Metastatic Breast Carcinoma in the Ovary (tissue), 3 donors: ENCODE data around the genes SOX13 and PPP1R15B.

GRCh38 chr1:203824249-203824809 is 28.9 kb downstream of the ZBED6 start:
- PRO-cap, 3 experiments = no peak in any of the 3 experiments

DNA sequence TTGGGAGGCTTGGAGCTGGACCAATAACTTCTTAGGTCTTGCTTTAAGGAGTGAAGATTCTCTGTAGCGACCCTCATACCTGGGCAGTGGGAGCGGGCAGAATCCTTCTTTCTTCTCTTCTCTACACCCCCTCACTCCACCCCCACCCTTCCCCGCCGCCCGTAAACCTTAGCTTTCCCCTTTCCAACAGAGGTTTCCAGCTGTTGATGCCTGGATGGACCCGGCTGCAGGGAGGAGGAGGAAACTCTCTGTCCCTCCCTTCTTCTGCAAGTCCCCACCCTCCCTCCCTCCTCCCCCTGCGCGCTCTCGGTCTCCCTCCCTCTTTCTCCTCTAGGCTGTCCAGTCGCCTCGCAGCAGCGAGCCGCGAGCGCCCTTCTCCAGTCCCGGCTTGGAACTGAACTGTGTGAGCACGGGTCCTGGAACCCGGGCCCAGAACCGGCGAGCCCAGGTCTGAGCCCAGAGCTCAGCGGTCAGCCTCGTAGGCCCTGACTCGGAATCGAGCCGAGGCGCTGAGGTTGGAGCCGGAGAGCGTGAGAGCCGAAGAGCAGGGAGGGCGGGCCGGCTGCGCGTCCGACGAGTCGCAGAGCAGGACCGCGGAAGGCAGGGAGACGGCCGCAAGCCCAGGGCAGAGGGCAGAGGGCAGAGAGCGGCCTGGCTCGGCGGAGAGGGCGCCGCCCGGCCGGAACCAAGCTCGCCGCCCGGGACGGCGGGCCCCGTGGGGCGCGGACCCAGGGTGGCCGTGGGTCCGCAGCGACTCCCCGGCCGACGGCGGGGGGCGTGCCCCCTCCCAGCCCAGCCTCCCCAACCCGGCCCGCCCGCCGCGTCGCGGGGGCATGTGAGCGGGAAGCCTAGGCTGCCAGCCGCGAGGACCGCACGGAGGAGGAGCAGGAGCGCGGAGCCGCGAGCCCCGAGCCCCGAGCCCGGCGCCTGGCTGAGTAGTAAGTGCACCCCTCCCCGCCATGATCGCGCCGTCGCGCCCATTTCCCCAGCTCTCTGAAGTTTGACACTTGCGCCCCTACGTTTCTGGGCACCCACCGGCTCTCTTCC is at the start of gene SOX13:
TSS of gene SOX13 (plus strand) at position 342 of the 1,047 bp plus-strand sequence.
- PRO-cap, 3 experiments = peak in 3 of 3 experiments; most common plus-strand start position 380 of the sequence (in 3); most common minus-strand start position 396 of the sequence (in 2)

GRCh38 chr1:204122467-204123234 is 29.2 kb downstream of the ETNK2 start:
- PRO-cap, 3 experiments = no peak in any of the 3 experiments

DNA sequence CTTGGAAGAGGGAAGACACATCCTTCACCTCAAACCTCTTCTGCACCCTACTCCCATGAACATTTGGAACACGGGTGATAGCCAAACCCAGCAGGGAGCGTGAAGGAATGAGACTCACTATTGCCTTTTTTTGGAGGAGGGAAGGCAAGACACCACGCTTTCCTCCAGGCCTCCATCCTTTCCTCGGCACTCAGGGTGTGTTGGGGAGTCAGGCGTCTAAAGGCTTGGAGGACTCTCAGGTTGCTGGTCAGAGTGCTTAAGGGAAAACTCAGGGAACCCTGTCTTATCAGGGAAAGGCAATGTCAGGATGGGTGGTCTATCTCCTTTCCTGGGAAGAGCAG is 6.2 kb downstream of the ETNK2 start:
- PRO-cap, 3 experiments = no peak in any of the 3 experiments

DNA sequence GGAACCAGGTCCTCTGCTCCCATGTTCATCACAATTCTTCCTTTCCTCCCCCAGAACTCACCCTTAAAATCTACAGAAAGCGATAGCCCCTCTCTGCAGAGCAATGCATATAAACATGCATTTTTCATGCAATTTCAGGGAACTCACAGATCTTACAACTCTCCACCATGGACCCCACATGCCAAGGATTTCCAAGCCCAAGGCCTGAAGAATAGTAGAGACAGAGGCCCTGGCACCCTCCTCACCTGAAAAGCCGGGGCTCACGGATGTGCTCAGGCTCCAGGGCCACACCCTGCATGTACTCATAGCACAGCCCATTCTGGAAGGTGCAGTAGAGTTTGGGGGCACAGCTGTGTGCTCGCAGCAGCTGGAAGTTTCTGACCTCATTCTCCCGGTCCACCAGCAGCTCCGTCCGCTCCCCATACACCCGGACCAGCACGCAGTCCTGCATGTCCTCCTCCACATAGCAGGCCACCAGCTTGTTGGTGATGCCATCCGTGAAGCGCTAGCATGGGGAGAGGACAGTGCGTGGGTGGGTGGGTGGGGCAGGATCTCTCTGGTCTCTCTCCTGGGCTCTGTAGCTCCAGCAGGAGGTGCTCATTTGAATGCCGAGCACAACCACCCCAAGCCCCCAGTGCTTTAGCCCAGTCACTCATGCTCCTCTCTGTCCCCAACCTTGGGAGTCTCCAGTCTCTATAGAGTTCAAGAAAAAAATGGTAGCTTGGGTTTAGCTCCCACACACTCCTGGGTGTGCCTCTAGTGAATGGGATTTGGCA is 2.2 kb downstream of the ETNK2 start:
- PRO-cap, 3 experiments = no peak in any of the 3 experiments

GRCh38 chr1:204194064-204194631 is 2.1 kb downstream of the KISS1 start:
- PRO-cap, 3 experiments = peak in 2 of 3 experiments; most common plus-strand start chr1:204194326 (in 1); most common minus-strand start chr1:204194159 (in 2)

DNA sequence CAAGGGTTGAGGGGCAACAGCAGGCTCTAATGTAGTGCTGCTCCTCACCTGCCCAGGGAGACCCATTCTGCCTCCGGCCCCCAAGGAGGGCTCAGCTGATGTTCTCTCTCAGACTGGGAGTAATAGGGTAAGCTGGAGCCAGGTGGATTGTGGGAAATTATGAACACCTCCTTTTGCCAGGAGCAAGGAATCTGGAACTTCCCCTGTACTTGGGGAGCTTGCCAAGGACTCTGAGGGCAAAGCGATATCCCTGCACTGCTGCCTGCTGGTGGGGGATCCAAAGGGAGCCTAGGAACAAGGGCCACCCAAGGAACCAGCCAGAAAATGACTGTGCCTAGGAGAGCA is 70.4 kb upstream of the GOLT1A start:
- PRO-cap, 3 experiments = no peak in any of the 3 experiments

- PRO-cap, 3 experiments = peak in 3 of 3 experiments; most common plus-strand start chr1:204286949 (in 1); most common minus-strand start chr1:204286948 (in 2)
These were observed 72.9 kb downstream of the PLEKHA6 start for GRCh38 chr1:204286585-204287436.

- PRO-cap, 3 experiments = no peak in any of the 3 experiments
These were observed 14.3 kb downstream of the PLEKHA6 start for GRCh38 chr1:204345215-204346132.

- PRO-cap, 3 experiments = no peak in any of the 3 experiments
These were observed 1.9 kb downstream of the PPP1R15B start for GRCh38 chr1:204409459-204410458.

DNA sequence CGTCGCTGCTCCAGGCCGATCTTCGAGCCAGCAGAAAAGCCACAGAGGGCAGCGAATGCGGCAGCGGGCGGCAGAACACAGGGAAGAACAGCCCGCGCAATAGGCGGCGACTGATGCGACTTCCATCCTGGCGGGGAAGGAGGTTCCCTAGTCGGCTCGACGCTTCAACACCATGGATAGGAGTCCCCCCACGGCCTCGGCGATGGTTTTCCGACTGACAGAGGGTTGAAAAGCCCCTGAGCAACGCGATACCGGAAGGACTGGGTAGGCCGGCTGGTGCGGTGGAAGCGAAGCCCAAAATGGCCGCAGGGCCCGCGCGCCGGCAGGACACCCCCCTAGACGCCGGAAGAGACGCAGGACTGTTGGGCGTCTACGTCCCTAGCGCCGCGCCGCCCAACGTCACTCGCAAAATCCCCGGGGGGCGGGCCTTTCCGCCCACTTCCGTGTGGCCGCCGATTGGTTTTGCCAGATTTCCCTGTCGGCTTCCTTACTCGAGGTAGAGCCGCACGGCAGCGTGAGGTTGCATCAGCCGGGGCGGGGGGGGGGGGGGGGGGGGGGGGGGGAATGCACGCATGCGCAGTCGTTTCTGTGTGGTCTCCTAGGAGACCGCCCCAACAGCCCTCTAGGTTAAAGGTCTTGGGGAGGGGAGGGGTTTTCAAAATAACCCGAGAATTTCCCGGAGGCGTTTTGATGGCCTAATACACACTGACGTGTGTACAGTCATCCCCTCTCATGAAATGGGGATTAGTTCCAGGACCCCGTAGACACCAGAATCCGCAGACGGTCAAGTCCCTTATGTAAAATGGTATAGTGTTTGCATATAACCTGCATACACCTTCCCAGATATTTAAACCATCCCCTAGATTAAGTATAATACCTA is at the start of gene PPP1R15B:
TSS of gene PPP1R15B (minus strand) at position 301 of the 880 bp plus-strand sequence.
- PRO-cap, 3 experiments = peak in 3 of 3 experiments; most common plus-strand start position 73 of the sequence (in 2); most common minus-strand start position 301 of the sequence (in 3)

- PRO-cap, 3 experiments = no peak in any of the 3 experiments
These were observed 25.3 kb downstream of the PIK3C2B start for GRCh38 chr1:204469265-204469679.

DNA sequence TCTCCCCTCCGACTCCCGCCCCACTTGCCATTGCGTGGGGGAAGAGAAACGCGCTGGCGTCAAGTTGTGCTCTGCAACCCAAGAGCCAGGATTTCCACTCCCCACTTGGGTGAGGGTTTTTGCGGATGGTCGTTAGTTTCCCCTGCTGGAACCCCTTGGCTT is 176 bp upstream of the PIK3C2B start:
- PRO-cap, 3 experiments = peak in 2 of 3 experiments; most common plus-strand start position 30 of the sequence (in 1)

DNA sequence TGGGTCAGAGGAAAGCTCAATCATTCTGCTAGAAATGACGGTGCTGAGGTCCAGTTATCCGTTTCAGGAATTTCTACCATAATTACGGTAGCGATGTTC is 306 bp upstream of the PIK3C2B start:
- PRO-cap, 3 experiments = no peak in any of the 3 experiments

GRCh38 chr1:204528865-204529480 is 12.8 kb downstream of the MDM4 start:
- PRO-cap, 3 experiments = no peak in any of the 3 experiments

DNA sequence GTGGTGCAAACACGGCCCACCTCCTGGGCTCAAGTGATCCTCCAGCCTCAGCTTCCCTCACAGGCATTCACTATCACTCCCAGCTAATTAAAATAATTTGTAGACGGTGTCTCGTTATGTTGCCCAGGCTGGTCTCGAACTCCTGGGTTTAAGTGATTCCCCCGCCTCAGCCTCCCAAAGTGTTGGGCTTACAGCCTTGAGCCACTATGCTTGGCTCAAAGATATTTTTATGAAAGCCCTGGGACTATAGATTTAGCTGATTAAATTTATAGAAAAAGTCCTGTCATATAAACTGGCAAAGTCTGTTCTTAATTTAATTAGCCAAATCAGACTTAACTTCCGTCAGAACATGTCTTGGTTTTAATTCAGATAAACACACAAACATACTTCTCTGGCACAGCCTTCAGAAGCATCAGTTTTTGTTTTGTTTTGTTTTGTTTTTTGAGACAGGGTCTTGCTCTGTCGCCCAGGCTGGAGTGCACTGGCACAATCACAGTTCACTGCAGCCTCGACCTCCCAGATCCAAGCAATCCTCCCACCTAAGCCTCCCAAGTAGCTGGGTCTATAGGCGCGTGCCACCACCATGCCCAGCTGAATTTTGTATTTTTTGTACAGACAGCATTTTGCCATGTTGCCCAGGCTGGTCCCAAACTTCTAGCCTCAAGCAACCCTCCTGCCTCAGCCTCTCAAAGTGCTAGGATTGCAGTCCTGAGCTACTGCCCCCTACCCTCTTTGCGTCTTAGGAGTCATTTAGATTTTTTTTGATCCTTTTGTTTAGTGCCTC is 34.6 kb downstream of the MDM4 start:
- PRO-cap, 3 experiments = no peak in any of the 3 experiments

DNA sequence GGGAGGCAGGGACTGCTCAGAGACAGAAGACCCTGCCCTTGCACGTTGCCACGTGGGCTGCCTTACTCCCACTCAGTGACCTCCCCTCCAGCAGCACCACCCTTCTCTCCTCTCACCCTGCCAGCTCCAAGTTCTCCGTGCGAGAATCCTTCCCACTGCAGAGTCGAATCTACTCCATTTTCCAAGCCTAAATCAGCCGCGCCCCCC is 7.8 kb downstream of the LRRN2 start:
- PRO-cap, 3 experiments = no peak in any of the 3 experiments

DNA sequence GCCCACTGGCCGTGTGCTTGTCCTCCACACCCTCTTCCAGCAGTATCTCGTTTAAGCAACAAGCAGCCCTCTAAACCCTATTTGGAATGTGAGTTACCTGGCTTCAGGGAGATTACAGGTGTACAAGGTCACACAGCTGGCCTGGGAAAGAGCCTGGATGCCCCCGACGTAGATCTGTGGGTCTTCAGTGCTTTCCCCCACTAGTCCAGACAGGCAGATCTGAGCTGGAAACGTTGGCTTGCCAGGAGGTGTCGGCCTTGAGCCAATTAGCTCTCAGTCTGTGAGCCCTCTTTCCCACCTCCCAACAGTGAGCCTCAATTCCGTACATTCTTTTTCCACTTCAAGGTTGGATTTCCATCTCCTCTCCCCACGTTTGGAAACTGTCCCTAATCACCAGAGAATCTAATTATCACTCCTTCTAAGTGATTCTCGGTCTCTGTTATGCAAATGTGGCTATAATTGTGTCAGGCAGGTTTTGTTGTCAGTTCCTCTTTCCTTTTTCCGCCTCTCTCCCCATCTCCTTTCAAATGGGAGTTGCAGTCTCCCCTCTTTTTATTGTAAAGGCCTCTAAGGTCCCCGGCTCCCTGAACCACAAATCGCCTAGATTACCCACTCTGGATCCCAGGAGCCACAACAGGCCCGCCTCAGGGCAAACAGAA is 29.3 kb upstream of the LRRN2 start:
- PRO-cap, 3 experiments = no peak in any of the 3 experiments

DNA sequence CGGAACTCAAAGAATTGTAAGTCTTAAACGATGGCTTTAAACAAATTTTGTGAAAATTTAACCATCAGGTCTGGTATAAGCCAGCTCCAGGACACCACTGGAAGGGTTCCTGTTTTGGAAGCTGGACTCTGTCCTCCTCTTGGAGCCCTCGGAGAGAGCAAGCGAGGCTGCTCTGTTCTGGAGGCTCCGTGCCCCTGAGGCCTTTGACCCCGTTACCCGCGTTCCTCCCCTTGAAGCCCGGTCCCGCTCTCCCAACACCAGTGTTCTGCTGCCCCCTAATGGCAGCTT is 21.7 kb upstream of the NFASC start:
- PRO-cap, 3 experiments = no peak in any of the 3 experiments

DNA sequence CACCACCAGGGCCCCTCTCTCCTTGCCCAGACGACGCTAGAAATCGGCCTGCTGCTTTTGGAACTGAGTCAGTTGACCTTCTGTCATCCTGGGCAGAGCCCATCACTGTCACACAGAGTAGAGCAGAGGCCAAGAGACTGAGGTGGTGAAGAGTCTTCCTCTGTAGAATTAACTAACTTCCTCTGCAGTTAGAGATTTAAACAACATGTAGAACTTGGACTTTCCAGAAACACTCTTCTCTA is 83.5 kb upstream of the CNTN2 start:
- PRO-cap, 3 experiments = no peak in any of the 3 experiments